Thoracic aorta endothelial cell (primary cell): ENCODE measurements around the gene TNFRSF6B.

GRCh38 chr20:63696113-63697058, at the start of gene TNFRSF6B:
TSS of gene TNFRSF6B (plus strand) at chr20:63696652.
- CAGE, long polyA plus RNA, result no peak

DNA sequence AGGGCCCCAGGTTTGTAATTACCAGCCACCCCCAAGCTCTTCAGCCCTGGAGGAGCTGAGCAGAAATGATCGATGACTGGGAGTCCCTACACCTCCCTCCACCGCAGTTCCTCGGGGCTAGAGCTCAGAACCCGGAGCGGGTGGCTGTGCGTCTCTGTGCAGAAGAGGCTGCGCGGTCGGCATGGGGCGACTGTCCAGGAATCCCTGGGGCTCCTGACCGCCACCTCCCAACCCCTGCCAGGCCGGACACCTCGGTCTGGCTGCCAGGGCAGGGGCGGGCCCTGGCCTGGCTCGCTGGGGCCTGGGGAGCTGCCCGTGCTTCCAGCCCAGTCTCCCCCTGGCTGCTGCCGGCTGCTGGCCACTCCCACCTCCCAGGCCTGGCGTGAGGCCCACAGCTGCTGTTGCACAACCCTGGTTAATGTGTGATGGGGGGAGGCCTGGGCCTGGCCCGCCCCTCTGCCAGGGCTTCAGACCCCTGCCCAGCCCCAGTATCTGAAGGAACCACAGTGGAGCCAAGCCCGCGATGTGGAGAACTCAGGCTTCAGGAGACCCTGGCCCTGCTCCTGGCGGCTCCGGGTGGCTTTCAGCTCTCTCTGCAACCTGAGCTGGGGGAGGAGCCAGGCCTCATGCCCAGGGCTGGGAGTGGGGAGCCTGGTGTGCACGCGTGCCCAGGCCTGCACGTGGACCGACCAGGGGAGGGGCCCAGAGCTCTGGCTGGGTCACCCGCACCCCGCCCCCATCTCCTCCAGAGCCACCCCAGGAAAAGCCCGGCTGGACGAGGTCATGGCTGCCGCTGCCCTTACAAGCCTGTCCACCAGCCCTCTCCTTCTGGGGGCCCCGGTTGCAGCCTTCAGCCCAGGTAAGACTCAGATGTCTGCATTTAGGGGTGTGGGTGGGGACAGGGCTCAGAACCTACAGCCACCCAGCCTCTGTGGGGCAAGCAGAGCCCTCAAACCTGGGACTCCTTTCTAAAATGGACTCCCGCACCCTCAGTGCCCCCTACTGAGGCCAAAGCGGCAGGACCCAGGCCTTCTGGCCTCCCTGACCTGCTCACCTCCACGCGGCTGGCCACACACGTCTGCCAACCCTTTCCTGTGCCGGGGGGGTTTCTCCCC, 1.4 kb downstream of the SLC2A4RG start:
- CAGE, long polyA plus RNA, result no peak

DNA sequence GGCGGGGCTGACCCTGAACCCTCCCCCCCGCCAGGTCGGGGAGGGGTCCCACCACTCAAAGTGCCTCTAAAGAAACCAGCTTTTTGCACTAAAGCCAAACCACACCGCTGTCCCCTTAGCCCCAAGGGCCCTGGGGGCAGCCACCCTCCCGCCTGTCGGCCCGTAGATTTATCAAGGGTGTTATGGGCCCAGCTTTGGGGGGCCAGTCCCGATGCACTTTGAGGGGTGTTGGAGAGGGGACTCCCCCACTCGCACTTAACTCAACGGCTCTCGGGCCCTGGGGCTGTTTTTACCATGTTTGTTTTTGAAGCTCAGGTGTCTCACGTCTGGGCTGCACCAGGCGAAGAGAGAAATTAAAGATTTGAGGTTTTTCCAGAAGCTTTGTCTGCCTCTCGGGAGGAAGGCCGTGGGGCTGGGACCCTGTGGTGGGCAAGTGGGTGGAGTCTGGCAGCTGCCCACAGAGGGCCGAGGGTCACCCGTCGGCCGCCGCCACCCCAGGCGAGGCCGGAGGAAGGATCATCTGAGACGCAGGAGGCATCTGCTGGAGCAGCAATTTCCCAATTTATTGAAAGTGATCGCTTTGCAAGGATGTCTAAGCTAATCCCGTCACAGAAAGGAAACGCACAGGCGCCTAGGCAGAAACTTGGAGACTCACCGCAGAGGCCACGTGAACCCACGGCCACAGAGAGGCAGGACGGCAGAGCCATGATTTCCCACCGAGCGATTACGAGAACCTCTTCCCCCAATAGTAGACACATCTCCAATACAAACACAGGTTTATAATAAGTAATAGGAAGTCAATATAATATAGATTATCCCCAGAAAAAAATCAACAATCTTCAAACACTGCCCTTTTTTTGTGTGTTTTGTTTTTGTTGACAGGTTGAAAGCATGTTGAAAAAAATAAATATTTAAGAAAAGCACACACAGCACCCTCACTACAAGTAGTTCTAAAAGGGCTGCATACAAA, 3.8 kb downstream of the SLC2A4RG start:
- CAGE, long polyA plus RNA, result no peak

GRCh38 chr20:63789899-63791017, 40.8 kb downstream of the ZBTB46 start:
- CAGE, long polyA plus RNA, result no peak

- CAGE, long polyA plus RNA, result no peak
Observed at GRCh38 chr20:63893493-63894102, 1.3 kb upstream of the DNAJC5 start.

GRCh38 chr20:64056607-64057612, 6.1 kb upstream of the TCEA2 start:
- CAGE, long polyA plus RNA, result no peak

GRCh38 chr20:64065873-64066446, 3.0 kb downstream of the TCEA2 start:
- CAGE, long polyA plus RNA, result no peak